ENCODE measurements around the genes OLR1 and TAS2R19.

DNA sequence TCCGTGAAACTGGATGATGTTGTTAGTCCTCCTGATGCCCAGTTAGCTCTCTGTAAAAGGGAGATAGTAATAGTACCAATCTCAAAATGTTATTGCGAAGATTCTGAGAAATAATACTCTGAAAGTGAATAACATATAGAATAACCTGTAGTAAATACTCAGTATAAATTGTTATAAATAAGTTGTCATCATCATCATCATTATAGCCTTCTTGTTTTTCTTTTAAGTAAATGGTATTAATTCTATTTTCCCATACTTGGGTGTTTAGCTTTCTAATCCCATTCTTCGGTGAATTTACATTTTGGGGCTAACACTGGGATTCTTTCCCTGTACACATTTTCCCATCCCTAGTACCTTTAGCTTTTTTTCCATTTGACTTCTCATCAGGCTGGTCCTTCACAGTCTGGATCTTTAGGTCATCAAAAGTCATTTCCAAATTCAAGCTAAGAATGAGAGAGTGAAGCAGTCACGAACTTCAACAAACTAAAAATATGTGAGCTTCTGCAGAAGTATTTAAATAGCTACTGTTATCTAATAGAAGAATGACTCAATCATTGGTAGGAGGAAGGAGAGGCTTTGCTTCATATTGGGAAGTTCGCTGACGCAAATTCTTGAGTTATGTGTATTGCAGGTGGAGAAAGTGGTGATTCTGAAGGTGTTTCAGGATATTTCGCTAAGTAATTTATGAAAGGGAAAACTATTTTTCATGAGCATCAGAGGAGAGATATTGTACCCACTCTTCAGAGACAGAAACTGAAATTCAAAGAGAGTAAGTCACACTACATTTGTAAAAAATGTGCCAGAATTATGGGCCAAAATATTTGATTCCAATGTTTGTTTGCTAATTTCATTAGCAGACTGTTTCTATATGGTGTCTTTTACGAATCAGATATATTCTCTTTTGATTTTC, at the start of gene OLR1:
OLR1 (minus strand) TSS at position 485 of the 910 bp plus-strand sequence.
- PRO-cap, 5 experiments: peak in 3 of 5 experiments; most common minus-strand start position 485 of the sequence (in 3)
- RAMPAGE, long total RNA, 2 experiments: no peak in any of the 2 experiments
- RRBS: no CpG with 5 or more reads among the region's 8 CpGs

DNA sequence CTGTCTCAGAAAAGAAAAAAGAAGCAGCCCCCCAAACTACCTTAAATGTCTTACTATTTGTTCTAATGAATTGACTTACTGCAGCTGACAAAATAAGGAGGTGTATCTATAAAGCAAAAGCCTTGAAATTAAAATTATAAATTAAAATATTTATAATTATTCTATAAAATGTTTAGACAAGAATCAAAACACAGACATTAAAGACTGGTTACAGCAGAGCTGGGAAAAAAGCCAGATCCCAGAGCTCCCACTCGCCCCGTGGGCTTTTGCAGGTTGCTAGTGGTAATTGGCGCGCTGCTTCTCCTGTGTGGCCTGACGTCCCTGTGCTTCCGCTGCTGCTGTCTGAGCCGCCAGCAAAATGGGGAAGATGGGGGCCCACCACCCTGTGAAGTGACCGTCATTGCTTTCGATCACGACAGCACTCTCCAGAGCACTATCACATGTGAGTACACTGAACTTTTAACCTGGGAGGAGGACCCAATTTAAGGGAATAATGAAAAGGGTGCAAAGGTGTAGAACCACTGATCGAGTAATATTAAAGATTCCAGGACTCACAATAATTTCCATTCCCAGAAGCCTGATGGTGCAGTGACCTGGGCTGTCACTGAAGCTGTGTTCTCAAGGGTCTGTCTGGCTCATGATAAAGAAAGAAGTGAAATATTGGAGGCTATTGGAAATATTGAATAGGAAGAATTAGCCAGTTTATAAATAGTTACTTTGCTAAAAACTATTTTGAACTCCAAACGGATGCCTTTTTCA, 7.5 kb downstream of the TMEM52B start:
- PRO-cap, 5 experiments: no peak in any of the 5 experiments
- RAMPAGE, long total RNA, 2 experiments: no peak in any of the 2 experiments
- RRBS: no CpG with 5 or more reads among the region's 12 CpGs

DNA sequence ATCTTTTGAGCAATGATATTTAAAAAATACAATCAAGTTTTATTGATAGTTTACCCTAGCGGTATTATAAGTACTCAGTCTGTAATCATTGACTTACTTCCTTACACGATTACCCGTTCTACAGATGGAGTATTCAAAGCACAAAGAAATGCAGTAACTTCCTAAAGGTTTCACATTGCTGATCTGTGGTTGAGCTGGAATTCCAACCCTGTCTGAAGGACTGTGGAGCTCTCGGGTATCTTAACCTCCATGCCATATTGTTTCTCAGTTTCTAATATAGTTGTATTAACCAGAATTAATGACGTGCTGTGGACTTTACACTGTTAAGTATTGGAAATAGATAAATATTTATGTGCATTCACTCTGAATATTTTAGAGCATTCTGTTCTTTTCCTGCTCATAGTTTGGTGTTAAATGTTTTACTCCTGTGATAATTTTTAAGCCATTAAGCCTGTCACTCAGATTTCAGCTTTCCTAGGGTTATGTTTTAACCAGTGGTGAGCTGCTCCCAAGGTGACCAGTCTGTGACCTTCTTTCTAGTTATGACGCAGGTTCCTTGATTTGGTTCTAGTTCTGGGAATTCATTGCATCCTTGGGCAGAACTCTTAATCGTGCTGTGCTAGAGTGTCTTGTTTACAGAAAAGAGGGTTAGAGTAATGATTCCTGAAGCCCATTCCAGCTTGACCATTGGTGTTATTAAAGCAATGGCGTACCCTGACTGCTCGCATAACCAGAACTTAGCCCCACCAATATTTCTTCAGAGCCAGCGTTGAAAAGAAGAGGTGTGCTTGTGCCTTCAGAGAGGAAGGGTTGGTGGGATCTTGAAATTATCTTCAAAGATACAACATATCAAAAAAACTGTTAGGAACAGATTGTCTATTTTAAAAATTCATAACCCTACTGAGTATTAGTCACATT, 2.1 kb downstream of the GABARAPL1 start:
- PRO-cap, 5 experiments: peak in 3 of 5 experiments; most common plus-strand start position 570 of the sequence (in 1); most common minus-strand start position 214 of the sequence (in 2)
- RAMPAGE, long total RNA, 2 experiments: no peak in any of the 2 experiments
- RRBS: no CpG with 5 or more reads among the region's 10 CpGs

DNA sequence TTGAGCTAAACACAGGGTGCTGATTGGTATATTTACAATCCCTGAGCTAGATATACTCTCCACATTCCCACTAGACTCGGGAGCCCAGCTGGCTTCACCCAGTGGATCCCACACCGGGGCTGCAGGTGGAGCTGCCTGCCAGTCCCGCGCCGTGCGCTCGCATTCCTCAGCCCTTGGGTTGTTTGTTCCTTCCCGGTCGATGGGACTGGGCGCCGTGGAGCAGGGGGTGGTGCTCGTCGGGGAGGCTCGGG, 12.7 kb downstream of the GABARAPL1 start:
- PRO-cap, 5 experiments: no peak in any of the 5 experiments
- RAMPAGE, long total RNA, 2 experiments: no peak in any of the 2 experiments
- RRBS: 98% methylated on average over 1 of the region's 14 CpGs

DNA sequence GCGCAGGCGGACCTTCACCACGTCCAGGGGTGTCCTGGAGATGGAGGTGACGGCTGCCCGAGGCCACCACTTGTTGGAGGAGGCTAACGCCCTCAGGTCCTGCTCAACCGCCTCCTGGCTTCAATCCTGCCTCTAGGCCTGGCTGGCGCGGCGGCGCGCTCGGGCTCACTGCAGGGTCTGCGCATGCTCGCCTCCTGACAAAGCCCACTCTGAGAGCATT, 45.8 kb downstream of the EIF2S3B start:
- PRO-cap, 5 experiments: no peak in any of the 5 experiments
- RAMPAGE, long total RNA, 2 experiments: no peak in any of the 2 experiments
- RRBS: no CpG with 5 or more reads among the region's 15 CpGs

DNA sequence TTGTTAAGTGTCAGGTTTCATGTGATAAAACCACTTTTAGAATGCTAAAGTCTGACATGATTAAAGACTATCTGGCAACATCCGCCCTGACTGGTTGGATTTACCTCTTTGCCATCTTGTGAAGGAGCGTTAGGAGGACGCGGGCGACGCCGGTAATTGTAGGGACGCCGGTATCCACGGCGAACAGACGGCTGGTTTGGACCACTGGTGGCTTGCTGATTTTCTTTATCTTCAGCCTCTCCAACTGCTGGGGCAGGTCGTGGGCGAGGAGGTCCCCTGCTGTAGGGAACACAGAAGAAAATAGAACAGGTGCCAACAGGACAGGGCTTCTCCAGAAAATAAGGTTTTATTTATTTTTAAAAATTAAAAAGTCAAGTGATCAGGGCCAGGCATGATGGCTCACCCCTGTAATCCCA, 21.3 kb downstream of the YBX3 start:
- PRO-cap, 5 experiments: no peak in any of the 5 experiments
- RAMPAGE, long total RNA, 2 experiments: no peak in any of the 2 experiments
- RRBS: no CpG with 5 or more reads among the region's 14 CpGs

DNA sequence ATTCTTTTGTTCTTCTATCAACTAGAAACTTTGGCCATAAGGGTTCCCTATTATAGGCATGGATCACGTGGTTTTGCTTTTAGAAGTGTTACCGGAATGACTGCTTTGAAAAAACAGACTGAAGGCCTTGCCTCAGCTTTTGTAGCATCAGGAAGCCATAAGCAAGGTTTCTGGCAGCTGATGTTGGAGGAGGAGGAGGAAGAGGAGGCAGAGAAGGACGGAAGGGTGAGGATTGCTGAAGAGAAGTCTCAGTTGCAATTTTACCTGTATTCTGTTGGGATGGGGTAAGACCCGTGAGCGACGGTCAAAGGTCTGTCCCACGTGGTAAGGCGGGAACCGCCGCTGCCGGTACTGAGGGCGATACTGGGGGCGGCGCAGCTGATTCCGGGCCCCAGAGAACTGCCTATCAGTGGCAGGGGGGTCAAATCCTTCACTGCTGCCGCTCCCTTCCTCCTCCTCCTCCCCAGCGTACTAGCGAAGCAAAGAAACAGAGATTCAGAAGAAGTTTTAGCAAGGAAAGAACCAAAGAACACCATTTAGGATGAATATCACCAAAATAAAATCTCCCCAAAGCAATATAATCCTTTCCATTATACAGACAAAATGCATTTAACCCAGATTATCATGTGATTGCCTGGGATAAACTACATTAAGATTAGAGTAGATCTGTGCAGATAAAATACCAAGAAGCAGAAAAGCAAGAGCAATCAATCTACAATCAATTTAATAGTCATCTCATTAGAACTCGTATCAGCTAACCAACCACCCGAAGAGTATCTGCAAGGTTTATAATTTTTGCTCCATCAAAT, 13.3 kb downstream of the YBX3 start:
- PRO-cap, 5 experiments: no peak in any of the 5 experiments
- RAMPAGE, long total RNA, 2 experiments: no peak in any of the 2 experiments
- RRBS: no CpG with 5 or more reads among the region's 20 CpGs

DNA sequence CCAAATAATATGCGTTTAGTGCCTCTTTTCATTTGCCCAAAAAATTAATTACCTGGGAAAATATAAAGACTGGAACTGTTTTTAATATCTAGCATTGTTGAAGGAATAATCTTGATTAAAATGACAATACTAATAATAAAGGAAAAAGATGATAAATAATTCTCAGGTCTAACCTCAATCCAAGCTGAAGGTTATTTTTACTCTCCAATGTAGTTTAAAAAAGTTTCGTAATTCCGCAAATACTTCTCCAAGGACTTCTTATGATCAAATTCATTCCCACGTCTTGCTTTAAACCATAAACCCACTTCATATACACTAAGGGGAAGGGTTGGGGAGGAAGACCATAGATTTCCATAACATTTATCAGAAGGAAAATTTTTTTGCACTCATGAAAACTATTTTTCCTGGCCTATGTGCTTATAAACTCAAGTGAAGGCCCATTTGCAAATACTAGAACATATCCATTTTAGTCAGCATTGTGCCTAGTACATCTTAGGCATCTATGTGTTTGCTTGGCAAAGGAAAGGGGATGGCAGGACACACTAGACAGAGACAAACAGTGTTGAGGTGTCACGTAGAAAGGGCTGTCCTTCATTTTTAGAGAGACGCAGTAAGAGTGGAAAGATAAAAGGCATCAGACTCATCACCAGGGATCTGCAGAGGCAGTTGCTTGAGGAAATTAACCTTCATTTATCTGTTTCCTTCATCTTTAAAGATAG, 2.3 kb downstream of the YBX3 start:
- PRO-cap, 5 experiments: no peak in any of the 5 experiments
- RAMPAGE, long total RNA, 2 experiments: no peak in any of the 2 experiments
- RRBS: no CpG with 5 or more reads among the region's 6 CpGs

DNA sequence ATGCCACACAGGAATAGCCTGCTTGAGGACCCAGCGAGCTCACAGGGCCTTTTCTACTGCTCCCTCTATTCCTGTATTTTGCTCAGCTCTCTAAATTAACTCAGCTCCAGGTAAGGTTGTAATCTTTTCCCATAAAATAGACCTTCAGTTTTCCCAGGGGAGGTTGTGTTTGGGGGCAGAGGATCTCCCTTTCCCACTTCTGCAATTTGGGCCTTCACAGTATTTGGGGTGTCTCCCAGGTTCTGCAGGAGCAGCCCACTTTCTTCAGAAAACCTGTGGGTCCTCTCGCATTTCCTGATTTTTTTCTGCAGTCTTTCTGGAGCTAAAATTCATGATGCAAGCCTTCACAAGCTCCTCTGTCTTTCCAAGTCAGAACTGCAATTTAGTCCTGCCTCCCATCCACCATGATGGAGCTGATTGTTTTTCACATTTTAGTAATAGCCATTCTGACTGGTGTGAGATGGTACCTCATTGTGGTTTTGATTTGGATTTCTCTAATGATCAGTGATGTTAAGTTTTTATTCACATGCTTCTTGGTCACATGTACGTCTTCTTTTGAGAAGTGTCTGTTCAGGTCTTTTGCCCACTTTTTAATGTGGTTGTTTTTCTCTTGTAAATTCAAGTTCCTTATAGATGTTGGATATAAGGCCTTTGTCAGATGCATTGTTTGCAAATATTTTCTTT, 3.9 kb upstream of the TAS2R14 start:
- PRO-cap, 5 experiments: no peak in any of the 5 experiments
- RAMPAGE, long total RNA, 2 experiments: no peak in any of the 2 experiments
- RRBS: no CpG with 5 or more reads among the region's 3 CpGs

GRCh38 chr12:11022438-11022941, at the start of gene TAS2R19:
TSS of gene TAS2R19 (minus strand) at chr12:11022620.
- PRO-cap, 5 experiments: no peak in any of the 5 experiments
- RAMPAGE, long total RNA, 2 experiments: no peak in any of the 2 experiments
- RRBS: no CpG with 5 or more reads among the region's 2 CpGs

- PRO-cap, 5 experiments: no peak in any of the 5 experiments
- RAMPAGE, long total RNA, 2 experiments: no peak in any of the 2 experiments
- RRBS: no CpG with 5 or more reads among the region's 3 CpGs
Observed at GRCh38 chr12:11163128-11164122, 7.6 kb upstream of the SMIM10L1 start.

GRCh38 chr12:11168387-11169061, 2.5 kb upstream of the SMIM10L1 start:
- PRO-cap, 5 experiments: no peak in any of the 5 experiments
- RAMPAGE, long total RNA, 2 experiments: no peak in any of the 2 experiments
- RRBS: no CpG with 5 or more reads among the region's 3 CpGs

DNA sequence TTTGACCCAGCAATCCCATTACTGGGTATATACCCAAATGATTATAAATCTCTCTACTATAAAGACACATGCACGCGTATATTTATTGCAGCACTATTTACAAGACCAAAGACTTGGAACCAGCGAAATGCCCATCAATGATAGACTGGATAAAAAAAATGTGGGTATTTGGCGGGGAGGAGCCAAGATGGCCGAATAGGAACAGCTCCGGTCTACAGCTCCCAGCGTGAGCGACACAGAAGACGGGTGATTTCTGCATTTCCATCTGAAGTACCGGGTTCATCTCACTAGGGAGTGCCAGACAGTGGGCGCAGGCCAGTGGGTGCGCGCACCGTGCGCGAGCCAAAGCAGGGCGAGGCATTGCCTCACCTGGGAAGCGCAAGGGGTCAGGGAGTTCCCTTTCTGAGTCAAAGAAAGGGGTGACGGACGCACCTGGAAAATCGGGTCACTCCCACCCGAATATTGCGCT, 12.7 kb downstream of the PRB4 start:
- PRO-cap, 5 experiments: no peak in any of the 5 experiments
- RAMPAGE, long total RNA, 2 experiments: no peak in any of the 2 experiments
- RRBS: no CpG with 5 or more reads among the region's 23 CpGs

- PRO-cap, 5 experiments: no peak in any of the 5 experiments
- RAMPAGE, long total RNA, 2 experiments: no peak in any of the 2 experiments
- RRBS: no CpG with 5 or more reads among the region's 4 CpGs
Observed at GRCh38 chr12:11546146-11546596, 103.3 kb upstream of the ETV6 start.

DNA sequence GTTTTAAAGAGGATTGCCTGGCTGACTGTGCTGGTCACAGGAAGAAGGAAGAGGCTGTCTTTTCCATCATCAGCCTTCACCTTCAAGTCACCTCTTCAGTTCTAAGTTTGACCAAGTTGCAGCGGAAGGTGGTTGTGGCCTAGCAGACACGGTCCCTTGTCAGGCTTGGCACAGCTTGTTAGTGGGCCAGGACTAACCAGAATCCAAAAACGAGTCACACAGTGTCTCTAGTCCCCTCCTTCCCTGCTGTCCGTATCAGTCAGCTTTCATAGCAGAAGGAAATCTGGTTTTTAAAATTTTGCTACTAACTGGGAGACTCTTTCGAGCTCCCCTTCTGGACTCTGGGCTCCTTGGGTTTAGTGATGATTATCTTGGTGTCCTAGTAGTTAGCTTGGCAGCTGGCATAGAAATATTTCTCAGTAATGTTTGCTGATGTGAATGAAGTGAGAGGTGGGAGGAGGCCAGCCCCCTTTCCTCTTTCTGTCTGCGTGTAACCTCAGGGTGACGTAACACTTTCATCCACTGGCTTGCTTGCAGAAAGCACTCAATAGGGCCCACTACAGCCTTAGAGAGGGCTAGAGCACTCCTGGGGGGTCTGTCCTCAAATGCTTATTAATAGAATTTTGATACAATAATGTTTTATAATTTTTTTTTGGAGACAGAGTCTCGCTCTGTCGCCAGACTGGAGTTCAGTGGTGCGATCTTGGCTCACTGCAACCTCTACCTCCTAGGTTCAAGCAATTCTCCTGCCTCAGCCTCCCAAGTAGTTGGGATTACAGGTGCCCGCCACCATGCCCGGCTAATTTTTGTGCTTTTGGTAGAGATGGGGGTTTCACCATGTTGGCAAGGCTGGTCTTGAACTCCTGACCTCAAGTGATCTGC, 3.9 kb downstream of the ETV6 start:
- PRO-cap, 5 experiments: no peak in any of the 5 experiments
- RAMPAGE, long total RNA, 2 experiments: no peak in any of the 2 experiments
- RRBS: no CpG with 5 or more reads among the region's 12 CpGs

- PRO-cap, 5 experiments: no peak in any of the 5 experiments
- RAMPAGE, long total RNA, 2 experiments: no peak in any of the 2 experiments
- RRBS: no CpG with 5 or more reads among the region's 16 CpGs
Observed at GRCh38 chr12:11701268-11702287, 52.1 kb downstream of the ETV6 start.

GRCh38 chr12:11702870-11703813, 53.7 kb downstream of the ETV6 start:
- PRO-cap, 5 experiments: no peak in any of the 5 experiments
- RAMPAGE, long total RNA, 2 experiments: no peak in any of the 2 experiments
- RRBS: no CpG with 5 or more reads among the region's 11 CpGs

DNA sequence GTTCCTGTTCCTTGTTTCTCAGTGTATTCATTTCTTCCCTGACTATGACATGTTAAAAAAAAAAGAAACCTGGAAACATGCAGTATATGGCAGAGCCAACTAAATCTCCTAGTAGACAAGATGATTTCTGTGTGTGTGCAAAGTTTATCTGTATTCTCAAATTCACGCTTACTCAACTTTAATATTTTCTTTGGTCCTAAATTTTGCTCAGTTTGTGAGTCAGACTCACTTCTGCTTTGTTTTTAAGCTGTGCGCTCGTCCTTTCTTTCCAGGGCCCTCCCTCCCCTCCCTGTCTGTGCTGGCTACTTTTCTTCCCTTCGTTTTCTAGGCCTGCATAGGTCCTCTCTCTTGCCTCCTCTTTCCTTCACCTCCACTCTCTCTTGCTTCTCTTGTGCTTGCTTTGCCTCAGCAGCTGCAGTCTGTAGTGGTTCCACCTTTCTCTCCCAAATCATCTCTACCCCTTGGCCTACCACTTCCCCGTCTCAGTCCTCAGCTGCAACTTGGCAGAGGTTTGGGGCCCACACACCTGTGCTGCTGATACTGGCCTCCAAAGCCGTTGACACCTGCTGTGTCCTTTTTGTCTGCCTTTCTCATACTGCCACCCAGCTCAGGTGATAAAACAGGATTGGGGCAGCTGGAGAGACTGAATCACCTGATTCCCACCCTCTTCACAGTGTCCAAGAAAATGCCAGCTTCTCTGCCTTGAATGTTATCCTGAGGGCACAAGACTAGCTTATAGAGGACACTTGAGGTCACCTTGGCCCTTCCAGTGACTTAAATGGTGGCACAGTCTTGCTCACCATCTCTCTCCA, 103.5 kb downstream of the ETV6 start:
- PRO-cap, 5 experiments: no peak in any of the 5 experiments
- RAMPAGE, long total RNA, 2 experiments: no peak in any of the 2 experiments
- RRBS: no CpG with 5 or more reads among the region's 6 CpGs

GRCh38 chr12:11765674-11766270, 116.3 kb downstream of the ETV6 start:
- PRO-cap, 5 experiments: no peak in any of the 5 experiments
- RAMPAGE, long total RNA, 2 experiments: no peak in any of the 2 experiments
- RRBS: no CpG with 5 or more reads among the region's 11 CpGs

GRCh38 chr12:11836013-11836736, 186.7 kb downstream of the ETV6 start:
- PRO-cap, 5 experiments: no peak in any of the 5 experiments
- RAMPAGE, long total RNA, 2 experiments: no peak in any of the 2 experiments
- RRBS: no CpG with 5 or more reads among the region's 12 CpGs